Gastroesophageal sphincter (tissue), 4 donors: ENCODE data around the gene TEPP.

DNA sequence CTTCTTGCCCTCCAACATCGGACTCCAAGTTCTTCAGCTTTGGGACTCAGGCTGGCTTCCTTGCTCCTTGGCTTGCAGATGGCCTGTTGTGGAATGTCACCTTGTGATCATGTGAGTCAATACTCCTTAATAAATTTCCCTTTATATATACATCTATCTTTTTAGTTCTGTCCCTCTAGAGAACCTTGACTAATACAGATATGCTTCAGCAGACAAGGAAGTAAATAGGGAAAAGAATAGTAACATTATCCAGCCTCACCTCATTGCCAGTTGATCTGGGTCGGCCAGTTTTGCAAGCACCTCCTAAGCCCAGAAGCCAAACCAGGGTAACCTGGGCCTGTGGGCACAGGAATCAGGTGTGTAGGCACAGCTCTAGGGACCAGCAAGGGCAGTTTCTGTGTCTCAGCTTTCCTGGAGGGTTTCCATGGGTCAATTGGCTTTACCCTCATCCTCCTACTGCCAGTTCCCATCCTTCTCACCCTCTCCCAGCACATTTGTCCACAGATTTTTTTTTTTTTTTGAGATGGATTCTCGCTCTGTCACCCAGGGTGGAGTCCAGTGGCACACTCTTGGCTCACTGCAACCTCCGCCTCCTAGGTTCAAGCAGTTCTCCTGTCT is 11.8 kb upstream of the CCL17 start:
- PRO-cap = no peak
- RAMPAGE, long total RNA, 4 experiments = no peak in any of the 4 experiments

DNA sequence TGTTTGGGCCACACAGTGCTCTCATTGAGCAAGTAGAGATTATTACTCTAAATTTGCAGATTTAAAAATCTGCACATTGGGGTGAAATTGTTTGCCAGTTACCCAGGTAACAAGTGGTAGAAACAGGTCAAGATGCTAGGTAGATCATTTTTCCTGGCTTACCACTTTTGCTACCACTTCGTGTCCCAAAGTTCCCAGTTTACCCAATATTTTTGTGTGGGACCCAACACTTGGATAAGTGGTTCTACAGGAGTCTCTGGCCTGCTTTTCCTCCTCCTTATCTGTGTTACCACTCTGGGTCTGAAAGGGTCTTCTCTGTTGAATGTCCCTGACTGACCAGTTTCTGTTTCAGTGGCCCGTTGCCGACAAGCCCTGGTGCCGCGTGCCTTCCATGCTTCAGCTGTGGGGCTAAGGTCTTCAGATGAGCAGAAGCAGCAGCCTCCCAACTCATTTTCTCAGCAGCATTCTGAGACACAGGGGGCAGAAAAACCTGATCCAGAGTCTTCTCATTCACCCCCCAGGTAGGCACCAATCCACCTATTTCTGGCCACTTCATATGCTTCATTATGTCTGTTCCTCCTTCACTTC is 3.5 kb downstream of the COQ9 start:
- PRO-cap = no peak
- RAMPAGE, long total RNA, 4 experiments = no peak in any of the 4 experiments

- PRO-cap = no peak
- RAMPAGE, long total RNA, 4 experiments = no peak in any of the 4 experiments
Measured at GRCh38 chr16:57470491-57471281, 8.2 kb downstream of the POLR2C start.

DNA sequence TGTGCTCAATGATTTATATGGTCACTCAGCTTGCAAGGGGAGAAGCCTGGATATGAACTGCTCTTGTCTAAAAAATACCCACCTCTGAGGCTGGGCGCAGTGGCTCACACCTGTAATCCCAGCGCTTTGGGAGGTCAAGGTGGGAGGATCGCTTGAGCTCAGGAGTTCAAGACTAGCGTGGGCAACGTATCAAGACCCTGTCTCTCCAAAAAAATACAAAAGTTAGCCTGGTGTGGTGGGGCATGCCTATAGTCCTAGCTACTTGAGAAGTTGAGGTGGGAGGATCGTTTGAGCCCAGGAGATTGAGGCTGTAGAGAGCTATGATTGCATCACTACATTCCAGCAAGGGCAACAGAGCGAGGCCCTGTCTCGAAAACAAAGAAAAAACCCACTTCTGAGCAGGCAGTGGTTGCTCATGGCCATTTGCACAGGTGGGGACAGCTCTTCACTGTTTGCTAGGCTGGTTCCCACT is 4.3 kb upstream of the ADGRG1 start:
- PRO-cap = no peak
- RAMPAGE, long total RNA, 4 experiments = no peak in any of the 4 experiments

- PRO-cap = no peak
- RAMPAGE, long total RNA, 4 experiments = no peak in any of the 4 experiments
Measured at GRCh38 chr16:57682820-57683333, 11.7 kb upstream of the DRC7 start.

DNA sequence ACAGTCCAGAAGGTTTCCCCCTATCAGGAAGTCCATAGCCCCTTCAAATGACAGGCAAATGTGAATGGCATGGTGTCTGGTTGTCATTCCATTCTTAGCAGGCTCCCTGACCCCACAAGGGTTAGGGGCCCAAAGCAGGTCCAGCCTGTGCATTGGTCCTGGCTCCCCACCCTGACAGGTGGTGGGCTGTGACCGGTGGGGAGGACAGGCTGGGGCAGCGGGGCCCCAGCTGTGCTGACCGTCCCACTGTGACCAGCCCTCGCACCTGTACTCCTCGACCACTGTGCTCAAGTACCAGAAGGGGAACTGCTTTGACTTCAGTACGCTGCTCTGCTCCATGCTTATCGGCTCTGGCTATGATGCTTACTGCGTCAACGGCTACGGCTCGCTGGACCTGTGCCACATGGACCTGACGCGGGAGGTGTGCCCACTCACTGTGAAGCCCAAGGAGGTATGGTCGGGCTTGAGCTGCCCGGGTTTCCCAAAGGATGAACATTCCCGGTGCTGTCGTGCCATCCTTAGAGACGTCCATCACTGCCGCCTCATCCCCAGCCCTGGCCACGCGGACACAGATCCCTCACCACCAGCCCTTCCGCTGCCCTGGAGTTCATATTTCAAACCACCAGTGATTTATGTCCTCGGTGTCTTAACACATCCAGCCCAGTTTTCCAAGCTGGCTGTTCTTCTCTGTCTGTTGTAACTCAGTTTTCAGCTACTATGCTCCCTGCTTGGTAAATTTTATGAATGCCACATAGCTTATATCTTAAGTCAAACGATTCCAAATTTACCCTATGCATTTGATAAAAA is 7.3 kb downstream of the DRC7 start:
- PRO-cap = no peak
- RAMPAGE, long total RNA, 4 experiments = no peak in any of the 4 experiments

DNA sequence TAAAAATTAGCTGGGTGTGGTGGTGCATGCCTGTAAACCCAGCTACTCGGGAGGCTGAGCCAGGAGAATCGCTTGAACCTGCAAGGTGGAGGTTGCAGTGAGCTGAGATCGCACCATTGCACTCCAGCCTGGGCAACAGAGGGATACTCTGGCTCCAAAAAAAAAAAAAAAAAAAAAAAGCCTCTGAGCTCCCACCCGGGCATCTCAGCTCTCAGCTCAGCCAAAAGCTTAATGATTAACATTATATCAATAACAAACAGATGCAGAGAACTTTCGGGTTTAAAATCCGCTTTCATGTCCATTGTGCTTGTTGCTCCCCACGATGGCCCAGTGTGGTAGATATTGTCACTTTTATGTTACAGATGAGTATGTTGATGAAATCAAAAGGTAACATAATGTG is 9.2 kb downstream of the DRC7 start:
- PRO-cap = no peak
- RAMPAGE, long total RNA, 4 experiments = no peak in any of the 4 experiments

DNA sequence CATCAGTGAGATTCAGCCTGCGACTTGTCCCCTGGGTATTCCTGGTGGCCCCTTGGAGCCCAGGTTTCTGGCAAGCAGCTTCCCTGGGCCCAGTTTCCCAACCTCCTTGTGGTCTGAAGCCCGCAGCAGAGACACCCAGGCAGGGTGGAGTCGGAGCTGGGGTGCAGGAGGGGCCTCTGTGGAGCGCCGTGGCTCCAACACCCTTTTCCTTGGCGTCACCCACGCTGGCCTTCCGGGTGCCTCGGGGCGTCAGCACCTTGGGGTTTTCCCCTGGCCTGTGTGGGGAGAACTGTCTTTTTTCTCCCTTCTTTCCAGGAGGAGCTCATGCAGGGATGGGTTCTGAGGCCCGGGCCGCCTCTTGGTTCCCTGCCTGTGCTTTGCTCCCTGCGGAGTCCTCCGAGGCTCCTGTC is 4.7 kb downstream of the KATNB1 start:
- PRO-cap = no peak
- RAMPAGE, long total RNA, 4 experiments = no peak in any of the 4 experiments

- PRO-cap = no peak
- RAMPAGE, long total RNA, 4 experiments = no peak in any of the 4 experiments
Measured at GRCh38 chr16:57759687-57760064, 24.1 kb downstream of the KATNB1 start.

DNA sequence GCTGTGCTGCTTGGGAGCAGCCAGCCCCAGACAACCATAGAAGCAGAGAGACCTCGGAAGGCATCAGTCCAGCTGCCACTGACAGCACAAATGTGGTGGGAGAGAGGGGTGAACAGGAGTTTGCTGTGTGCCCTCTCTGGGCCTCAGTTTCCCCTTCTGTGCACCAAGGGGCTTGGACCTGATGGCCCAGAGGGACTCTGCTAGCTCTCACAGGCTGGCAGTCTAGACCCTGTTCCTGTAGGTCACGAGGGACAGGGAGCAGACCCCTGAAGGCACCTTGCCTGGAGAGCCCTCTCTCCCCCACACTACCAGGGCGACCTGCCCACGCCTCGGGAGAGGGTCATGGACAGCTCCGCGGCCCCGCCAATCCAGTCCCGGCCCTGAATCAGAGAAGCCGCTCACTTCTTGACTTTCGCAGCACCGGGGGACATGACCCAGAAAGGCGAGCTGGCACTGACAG is 5.2 kb downstream of the KIFC3 start:
- PRO-cap = no peak
- RAMPAGE, long total RNA, 4 experiments = no peak in any of the 4 experiments

DNA sequence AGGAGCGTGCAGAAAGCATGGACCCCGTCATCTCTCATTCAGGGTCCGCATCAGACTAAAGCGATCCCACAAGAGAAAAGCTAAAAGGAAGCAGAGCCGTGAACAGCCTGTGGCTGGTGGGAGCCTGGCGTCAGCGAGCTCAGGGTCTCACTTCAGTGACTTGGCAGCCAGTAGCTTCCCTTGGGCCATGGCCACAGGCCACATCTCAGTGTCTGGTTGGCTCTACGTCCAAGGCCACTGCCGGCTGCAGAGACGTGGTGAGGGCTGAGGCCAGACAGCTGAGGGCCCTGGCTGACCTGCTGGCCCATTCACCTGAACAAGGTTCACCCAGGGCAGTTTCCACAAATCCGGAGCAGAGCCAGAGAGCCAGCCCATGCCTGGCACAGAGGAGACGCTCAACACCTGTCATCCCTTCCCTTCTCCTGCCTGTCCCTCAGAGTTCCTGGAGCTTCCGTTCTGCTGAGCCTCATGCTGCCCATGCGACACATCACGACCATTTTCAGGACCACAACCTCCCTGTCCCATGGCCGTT is 24.9 kb upstream of the KIFC3 start:
- PRO-cap = no peak
- RAMPAGE, long total RNA, 4 experiments = no peak in any of the 4 experiments

- PRO-cap = no peak
- RAMPAGE, long total RNA, 4 experiments = no peak in any of the 4 experiments
Measured at GRCh38 chr16:57863309-57864053, 61.2 kb upstream of the KIFC3 start.

GRCh38 chr16:57890273-57890948 is 80.5 kb downstream of the CNGB1 start:
- PRO-cap = no peak
- RAMPAGE, long total RNA, 4 experiments = no peak in any of the 4 experiments

- PRO-cap = no peak
- RAMPAGE, long total RNA, 4 experiments = no peak in any of the 4 experiments
Measured at GRCh38 chr16:57976231-57977025, at the start of gene TEPP. TEPP (plus strand) TSS chr16:57976544.

DNA sequence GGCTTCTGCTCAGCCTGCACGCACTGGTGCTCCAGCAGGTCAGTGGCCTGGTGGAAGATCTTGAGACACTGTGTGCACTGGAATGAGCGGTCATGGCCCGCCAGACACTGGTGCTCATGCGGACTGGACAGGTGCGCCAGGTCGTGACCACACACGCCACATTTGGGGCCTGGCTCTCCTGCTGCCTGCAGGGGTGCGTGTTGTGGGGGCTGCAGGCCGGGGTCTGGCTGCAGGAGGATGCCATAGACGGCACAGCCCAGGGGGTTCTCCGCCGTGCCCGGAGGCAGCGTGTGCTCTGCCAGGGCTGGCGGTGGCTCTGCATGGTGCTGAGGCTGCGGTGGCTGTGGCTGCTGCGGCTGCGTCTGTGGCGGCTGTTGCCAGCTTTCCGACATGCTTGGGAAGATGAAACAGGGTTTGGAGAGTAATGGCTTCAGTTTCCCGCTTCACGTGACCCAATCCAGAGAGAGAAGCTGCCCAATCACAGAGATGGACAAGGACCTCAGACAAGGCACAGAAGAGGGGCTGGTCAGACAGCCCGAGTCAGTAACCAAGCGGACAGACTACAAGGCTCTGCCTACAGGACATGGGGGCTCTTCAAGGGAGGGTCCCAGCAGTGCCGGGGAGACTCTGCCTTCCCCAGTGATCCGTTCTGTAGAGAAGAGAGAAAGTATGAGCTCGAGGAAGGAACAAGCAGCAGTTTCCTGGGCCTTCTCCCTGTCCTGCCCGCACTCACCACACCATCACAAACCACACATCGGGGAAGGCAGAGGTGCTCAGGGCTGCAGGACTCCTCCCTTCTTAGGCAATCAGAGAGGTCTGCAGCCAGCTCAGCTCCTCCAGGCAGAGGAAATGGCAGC is 2.4 kb downstream of the ZNF319 start:
- PRO-cap = no peak
- RAMPAGE, long total RNA, 4 experiments = no peak in any of the 4 experiments

GRCh38 chr16:58045581-58046422 is 20.2 kb downstream of the MMP15 start:
- PRO-cap = no peak
- RAMPAGE, long total RNA, 4 experiments = no peak in any of the 4 experiments

DNA sequence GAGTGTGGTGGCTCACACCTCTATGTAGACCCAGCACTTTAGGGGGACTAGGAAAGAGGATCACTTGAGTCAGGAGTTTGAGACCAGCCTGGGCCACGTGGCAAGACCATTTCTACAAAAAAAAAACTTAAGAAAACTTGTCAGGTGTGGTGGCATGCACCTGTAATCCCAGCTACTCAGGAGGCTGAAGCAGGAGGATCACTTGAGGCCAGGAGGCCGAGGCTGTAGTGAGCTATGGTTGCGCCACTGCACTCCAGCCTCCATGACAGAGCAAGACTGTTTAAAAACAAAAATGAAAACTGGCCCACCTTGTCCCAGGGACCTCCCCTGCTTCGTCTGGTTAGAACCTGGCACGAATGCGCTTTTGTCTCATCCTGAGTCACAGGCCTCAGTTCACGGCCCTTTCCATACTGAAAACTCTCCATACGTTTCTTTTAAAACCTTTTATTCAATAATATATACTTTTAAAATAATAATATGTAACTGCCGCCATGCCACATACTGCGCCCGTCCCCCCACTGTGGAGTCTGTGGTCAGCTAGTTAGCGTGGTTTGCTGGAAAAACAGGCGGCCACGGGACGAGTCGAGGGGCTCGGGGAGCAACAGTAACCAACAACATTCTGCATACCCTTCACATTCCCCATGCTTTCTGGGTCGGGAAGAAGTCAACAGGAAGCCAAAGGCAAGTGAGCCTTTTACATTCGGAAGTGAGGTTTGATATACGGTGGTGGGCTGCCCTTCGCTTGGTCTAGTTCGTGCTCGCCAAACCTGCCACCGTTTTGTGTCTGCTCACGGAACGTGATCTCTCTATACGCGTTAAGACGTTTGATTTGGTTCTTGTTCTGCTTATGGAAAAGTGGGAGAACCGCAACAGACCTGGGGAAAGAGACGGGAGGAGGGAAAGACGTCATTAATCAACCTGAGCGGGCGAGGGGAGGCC is 28.6 kb upstream of the CFAP20 start:
- PRO-cap = no peak
- RAMPAGE, long total RNA, 4 experiments = no peak in any of the 4 experiments

GRCh38 chr16:58236866-58237343 is 12.8 kb upstream of the CCDC113 start:
- PRO-cap = no peak
- RAMPAGE, long total RNA, 4 experiments = no peak in any of the 4 experiments

DNA sequence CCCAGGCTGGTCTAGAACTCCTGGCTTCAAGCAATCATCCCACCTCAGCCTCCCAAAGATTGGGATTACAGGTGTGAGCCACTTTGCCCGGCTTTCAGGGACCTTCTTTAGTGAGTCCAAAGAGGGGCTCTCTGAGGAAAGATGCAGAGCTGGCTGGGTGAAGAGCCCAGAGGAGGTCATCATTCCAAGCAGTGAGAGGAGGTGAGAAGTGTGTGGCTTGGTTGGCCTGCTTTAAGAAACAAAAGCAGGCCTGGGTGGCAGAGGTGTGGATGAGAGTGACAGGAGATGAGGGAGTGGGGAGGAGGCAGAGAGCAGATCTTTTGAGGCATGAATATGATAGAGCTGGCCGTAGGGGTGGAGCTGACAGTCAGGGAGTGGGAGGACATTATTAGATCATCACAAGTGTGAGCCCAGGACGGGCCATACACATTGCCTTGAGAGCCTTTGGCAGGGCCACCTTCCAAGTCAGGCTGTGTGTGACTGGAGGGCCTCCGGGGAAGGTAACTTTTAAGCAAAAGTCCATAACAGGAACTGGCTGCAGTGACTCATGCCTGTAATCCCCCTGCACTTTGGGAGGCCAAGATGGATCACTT is 26.2 kb downstream of the GINS3 start:
- PRO-cap = no peak
- RAMPAGE, long total RNA, 4 experiments = no peak in any of the 4 experiments

DNA sequence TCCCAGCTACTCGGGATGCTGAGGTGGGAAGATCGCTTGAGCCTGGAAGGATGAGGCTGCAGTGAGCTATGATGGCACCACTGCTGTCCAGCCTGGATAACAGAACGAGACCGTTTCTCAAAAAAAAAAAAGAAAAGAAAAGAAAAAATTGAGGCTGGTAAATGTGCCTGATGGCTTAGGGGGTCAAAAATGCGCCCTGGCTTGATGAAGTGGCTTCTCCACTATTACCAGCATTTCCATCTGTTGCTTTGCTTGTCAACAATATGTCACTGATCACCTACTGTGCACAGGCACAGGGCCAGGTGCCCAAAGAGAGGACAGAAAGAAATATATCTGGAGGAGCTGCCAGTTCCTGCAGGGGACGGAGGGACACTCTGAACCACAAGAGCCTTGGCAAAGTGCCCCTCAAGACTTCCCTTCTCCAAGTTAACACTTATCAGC is 34.6 kb downstream of the GINS3 start:
- PRO-cap = no peak
- RAMPAGE, long total RNA, 4 experiments = no peak in any of the 4 experiments